ENCODE measurements around a stretch of chr13.

GRCh38 chr13:21672070-21672604 lies 1.3 kb downstream of the FGF9 start:
- PRO-cap, result no peak

DNA sequence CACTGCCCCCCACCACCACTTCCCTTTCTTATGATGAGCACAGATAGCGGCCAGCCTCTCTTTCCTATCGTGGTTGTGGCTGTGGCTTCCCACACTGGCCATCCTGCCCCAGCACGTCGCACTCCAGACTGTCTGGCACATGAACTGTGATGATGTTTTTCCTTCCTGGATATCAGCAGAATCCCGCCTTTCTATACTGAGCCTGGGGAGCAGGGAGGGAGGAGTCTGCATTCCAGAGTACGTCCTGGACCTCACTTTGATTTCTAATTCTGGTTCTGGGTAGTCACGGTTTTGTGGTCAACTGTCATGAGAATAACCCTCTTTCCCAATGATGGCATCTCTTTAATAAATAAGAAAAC lies 315.1 kb downstream of the FGF9 start:
- PRO-cap, result no peak

- PRO-cap, result no peak
Measured at GRCh38 chr13:22736520-22736811, 444.3 kb upstream of the SGCG start.

GRCh38 chr13:22883841-22884390 lies 296.9 kb upstream of the SGCG start:
- PRO-cap, result bidirectional peak, plus-strand start at chr13:22884203, minus-strand start at chr13:22884054

GRCh38 chr13:23375694-23376281 lies 57.7 kb downstream of the SACS start:
- PRO-cap, result bidirectional peak, plus-strand start at chr13:23375832, minus-strand start at chr13:23375558; unidirectional peak, plus-strand start at chr13:23375939

DNA sequence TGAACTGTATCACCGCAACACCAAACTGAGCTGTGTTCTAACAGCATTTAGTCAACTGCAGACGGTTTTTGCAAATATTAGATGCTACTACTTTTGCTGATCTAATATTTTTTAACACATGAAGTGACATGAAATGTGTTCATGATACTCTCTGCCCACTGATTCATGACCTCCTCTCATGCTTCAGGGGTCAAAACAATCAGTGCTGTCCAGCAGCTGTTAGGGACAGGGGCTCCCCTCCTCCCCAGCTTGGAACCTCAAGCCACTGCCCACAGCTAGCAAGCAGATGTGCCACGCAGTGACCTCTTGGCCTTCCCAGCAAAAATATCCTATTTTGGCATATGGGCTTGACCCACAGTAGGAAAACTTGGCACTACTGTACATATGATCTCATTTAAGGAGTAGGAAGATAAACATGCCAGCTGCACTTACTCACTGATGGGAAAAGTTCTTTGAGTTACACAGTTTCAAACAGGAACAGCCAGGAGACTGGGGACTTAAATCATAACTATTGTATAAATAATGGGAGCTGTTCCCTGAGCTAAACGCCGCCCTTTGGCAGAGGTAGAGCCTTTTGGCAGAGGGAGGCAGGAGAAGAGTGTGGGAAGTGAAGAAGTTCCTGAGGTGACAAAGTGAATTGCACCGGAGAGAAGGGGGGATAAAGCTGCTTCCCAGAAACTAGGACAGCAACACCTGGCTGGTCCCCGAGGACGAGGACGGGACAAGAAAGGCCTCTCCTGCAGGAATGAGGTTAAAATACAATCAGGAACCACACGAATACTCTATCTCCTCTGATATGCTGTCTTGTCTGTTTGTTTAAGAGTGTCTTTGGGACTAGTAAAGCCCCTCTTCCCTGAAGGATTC lies 6.1 kb downstream of the SACS start:
- PRO-cap, result no peak

DNA sequence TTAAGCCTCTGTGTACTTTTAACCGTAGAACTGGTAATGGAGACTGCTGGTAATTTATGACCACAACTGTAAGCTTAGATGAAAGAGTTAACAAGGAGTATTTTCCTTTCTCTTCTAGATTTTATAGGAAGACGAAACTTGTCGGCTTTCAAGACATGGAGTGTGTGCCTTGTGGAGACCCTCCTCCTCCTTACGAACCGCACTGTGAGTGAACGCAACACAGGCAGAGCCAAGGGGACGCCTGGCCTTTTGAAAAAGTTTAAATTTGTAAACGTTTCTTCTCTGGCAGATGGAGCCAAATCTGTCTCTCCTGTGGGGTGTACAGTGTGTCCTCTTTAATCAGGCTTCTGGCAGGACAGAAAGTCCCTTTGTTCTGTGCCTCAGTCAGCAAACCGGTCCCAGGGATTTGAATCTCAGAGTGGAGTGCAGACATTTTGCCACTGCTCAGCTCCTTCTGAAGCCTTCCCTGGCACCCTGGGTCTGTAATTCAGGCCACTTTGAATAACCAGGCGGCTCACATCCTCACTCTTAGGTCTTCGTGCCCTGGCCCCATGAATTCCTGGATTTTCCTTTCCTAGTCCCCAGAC lies 56.5 kb downstream of the TNFRSF19 start:
- PRO-cap, result no peak

DNA sequence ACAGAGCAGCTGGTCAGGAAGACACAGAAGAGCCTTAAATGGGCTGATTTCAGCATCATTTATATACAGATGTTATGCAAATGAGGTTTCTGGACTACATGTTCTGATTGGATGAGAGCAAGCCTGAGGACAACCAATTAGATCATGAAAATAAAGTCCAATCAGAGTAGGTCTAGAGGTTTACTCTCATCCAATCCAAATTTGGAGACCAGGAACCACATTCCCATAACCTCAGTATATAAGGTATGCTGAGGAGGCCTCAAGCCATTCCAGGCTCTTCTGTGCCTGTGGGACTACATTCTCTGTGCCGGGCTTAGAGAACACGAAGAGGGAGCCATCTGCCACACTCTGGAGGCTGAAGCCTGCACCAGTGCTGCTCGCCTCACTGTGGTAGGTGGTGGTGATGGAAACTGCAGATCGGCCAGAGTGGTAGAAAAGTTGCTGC lies 144.7 kb downstream of the TNFRSF19 start:
- PRO-cap, result unidirectional peak, plus-strand start at position 267 of the sequence

GRCh38 chr13:23915206-23915821 lies 26.1 kb upstream of the MIPEP start:
- PRO-cap, result no peak

GRCh38 chr13:24186286-24186675 lies 25.8 kb downstream of the SPATA13 start:
- PRO-cap, result no peak

- PRO-cap, result no peak
Measured at GRCh38 chr13:24194328-24194924, 33.9 kb downstream of the SPATA13 start.

DNA sequence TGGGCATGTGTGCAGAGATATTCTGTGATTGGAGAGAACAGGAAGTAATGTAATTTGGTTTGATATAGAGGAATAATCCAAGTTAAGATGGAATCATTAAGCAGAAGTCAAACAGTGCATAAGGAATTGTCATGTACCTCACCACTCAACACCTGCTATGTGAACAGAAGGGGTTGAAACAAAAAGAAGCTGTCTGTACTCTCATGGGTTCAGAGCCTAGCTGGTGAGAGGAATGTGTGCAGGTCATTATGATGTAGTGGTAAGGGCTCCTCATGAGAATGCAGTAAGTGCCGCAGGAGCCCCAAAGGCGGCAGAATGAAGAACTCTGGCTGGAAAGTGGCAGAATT lies 69.5 kb downstream of the SPATA13 start:
- PRO-cap, result no peak

- PRO-cap, result no peak
Measured at GRCh38 chr13:24253616-24254100, 55.7 kb upstream of the C1QTNF9 start.

GRCh38 chr13:24264966-24265545 lies 44.3 kb upstream of the C1QTNF9 start:
- PRO-cap, result no peak

DNA sequence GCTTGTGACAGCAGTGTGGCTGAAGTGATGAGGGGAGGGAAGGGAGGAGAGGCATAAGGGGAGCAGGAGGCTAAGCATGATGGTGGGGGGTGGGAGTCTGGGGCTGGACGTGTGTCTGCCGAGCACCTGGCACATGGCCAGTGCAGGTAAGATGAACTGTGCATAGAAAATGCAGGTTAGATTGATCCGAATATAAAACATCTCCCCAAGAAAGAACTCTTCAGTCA lies 27.4 kb upstream of the C1QTNF9 start:
- PRO-cap, result no peak

DNA sequence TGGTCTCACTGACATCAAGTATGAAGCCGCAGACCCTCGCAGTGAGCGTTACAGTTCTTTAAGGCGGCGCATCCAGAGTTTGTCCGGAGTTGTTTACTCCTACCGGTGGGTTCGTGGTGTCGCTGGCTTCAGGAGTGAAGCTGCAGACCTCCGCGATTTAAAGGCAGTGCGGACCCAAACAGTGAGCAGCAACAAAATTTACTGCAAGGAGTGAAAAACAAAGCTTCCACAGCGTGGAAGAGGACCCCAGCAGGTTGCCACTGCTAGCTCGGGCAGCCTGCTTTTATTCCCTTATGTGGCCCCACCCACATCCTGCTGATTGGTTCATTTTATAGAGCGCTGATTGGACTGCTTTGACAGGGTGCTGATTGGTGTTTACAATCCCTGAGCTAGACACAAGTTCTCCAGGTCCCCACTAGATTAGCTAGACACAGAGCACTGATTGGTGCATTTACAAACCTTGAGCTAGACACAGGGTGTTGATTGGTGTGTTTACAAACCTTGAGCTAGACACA lies 6.4 kb downstream of the PARP4 start:
- PRO-cap, result no peak

DNA sequence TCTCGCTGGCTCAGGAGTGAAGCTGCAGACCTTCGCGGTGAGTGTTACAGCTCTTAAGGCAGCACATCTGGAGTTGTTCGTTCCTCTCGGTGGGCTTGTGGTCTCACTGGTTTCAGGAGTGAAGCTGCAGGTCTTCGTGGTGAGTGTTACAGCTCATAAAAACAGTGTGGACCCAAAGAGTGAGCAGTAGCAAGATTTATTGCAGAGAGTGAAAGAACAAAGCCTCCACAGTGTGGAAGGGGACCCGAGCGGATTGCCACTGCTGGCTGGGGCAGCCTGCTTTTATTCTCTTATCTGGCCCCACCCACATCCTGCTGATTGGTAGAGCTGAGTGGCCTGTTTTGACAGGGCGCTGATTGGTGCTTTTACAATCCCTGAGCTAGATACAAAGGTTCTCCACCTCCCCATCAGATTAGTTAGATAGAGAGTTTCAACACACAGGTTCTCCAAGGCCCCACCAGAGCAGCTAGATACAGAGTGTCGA lies 47.3 kb upstream of the PARP4 start:
- PRO-cap, result no peak

- PRO-cap, result no peak
Measured at GRCh38 chr13:24925564-24926212, 3.0 kb upstream of the CENPJ start.

DNA sequence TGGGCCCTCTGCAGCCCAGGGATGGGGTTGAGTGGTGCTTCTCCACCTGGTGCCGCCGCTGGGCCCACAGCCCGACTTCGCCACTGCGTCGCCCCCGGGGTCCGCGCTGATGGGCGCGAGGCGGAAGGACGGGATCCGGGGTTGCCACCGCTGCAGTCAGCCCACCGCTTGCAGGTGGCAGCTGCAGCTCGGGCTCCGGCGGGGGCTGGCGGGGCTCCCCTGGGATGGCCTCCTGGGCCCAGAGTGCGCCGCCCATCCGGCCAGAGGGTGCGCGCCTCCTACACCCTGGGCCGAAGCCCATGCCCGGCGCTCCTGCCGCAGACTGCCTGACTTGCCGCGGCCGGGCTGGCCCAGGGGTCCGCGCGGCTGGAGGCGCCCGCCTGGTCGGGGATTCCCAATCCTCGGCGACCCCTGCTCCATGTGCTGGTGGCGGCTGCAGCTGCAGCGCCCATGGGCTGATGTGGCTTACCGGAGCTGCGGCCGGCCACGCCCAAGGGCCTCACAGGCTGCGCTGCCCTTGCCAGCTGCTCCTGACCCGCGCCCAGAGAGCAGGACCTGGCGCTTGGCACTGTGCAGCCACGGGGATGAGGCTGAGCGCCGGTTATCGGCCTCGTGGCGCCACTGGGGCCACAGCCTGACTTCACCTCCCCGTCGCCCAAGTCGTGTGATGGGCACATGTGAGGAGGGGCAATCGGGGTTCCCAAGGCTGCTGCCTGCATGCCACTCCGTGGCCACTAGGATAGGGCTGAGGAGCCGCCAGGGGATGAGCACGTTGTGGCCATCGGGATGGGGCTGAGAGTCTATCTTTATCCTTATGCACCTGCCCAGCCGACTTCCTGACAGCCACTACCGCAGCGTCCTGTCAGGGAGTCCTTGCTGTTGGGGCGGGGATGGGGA lies 77.4 kb upstream of the PABPC3 start:
- PRO-cap, result unidirectional peak, minus-strand start at position 666 of the sequence

DNA sequence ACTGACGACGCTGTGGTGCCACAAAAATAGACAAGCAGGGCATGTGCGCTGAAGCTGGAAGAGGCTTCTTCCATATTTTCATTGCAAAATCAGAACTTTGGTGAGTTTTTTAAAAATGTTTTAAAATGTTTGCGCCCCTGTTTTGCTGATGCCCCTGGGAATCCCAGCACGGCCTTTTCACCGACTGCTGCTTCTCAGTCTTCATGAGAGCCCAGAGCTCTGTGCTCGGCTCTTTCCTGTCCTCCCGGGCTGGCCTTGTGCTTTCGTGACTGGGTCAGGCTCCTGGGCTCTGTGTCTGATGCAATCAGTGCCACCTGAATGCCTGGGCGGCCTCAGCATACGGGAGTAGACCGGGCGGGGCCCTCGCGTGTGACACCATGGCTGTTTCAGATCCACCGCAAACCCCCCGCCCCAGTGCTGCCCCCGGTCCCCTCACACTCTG lies 21.3 kb downstream of the PABPC3 start:
- PRO-cap, result no peak

Data from H9 (cell line).